A673 (cell line): ENCODE data around the gene LARGE2.

GRCh38 chr11:44760832-44761407 lies 34.2 kb downstream of the TSPAN18 start:
- PRO-cap: no peak

- PRO-cap: no peak
Measured at GRCh38 chr11:44883520-44883899, 67.2 kb downstream of the TP53I11 start.

DNA sequence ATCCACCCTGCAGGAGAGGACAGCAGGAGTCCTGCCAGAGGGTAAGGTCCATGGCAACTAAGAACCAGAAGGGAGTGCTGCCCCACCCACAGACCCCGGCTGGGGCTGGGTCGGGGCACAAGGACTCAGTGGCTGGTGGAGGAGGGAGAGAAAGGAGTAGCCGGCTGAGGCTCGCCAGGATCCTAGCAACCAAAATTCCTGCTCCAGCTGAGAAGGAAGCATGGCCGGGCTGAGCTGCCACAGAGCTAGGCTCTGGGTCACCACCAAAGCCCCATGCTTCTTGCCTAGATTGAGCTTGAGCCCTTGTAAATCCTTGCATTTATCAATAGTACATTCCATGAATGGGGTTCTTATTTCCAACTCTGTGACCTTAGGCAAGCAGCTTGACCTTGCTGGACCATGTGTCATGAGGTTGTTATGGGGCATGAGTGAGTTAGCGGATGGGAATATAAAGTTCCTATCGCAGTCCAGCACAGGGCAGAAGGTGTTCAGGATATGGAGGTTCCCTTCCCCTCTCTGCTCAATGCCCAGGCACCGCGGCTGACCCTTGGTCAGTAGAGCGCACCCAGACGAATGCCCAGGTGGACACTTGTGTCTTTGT lies 26.1 kb upstream of the TP53I11 start:
- PRO-cap: no peak

GRCh38 chr11:45028421-45028922 lies 77.8 kb upstream of the TP53I11 start:
- PRO-cap: no peak

GRCh38 chr11:45049183-45049547 lies 97.3 kb upstream of the PRDM11 start:
- PRO-cap: no peak

GRCh38 chr11:45092114-45092434 lies 54.4 kb upstream of the PRDM11 start:
- PRO-cap: no peak

DNA sequence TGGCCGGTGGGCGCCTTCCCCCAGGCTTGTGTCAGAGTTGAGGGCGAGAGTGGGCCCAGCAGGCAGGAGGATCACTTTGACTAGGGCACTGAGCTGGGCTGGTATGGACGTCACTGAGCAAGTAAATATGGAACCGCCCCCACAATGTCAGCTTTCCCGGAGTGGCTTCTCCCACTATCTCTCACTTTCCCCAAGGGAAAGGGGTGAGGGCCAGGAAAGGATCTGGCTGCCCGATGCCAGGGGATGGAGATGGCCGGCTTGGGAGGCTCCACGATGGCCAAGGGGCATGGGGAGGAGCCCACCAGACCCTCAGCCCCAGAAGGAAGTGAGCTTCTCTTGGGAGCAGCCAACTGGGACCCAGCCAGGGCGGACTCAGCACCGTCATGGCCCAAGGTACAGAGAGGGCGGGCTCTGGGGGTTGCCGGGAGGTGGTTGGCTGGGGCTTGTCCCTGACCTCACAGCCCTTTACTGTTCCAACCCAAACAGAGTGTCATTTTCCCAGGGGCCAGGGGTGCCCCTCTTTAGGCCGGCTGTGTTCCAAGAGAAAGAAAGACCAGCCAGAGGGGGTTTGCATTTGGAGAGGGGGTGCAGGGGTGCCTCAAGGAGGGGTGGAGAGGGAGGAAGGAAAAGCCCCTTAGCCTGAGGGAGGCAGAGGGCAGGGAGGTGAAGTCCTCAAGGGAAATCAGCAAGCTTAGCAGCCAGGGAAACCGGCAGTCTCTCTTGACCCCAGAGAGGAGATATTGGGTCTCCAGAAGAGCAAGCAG lies 8.8 kb downstream of the PRDM11 start:
- PRO-cap: no peak

DNA sequence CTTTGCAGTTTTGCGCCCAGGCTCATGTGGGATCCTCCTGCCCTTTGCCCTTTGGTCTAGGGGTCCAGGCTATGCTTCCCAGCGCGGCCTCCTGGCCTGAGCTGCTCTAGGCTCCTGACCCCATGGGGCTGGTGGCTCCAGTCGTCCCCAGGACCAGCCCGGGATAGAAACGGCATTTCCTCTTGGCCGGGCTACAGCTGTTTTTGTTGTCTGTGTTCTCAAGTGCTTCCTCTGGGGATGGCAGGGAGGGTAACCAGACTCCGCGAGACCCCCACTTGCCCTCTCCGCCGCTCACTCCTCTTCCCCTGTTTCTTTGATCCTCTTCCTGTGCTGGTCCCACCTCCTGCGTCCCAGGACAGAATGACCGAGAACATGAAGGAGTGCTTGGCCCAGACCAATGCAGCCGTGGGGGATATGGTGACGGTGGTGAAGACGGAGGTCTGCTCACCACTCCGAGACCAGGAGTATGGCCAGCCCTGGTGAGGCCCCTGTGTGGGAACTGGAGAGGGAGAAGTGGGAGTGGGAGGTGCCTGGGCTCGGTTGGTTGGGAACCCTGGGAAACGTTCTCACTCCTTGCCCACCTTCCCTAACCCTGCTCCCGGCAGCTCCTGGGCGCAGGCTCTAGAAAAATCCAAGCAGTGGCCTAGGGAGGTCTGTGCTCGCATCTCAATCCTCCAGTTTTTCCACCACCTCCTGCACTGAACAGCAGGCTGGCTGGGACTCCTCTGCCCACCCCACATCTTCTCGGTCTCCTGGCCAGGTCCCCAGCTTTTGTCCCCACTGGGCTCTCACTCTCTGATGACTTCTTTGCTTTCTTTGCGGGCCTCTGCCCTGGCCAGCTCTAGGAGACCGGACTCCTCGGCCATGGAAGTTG lies 35.2 kb downstream of the PRDM11 start:
- PRO-cap: no peak

GRCh38 chr11:45229076-45229952 lies 56.8 kb downstream of the SYT13 start:
- PRO-cap: no peak

GRCh38 chr11:45280243-45280837 lies 5.8 kb downstream of the SYT13 start:
- PRO-cap: no peak

- PRO-cap: no peak
Measured at GRCh38 chr11:45410621-45411144, 124.5 kb upstream of the SYT13 start.

- PRO-cap: unidirectional peak, minus-strand start at chr11:45772062
Measured at GRCh38 chr11:45771793-45772497, 33.0 kb upstream of the SLC35C1 start.

DNA sequence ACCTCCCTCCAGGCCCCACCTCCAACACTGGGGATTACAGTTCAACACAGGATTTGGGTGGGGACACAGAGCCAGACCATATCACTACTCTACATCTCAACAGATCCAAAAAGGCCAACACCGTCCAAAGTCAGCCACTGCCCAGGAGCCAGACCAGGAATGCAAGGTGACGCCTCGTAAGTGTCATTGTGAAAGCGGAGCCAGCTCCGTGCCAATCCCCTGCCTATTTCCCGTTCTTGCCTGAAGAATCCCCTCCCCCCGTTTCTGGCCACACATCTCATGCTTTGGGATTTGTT lies 6.3 kb upstream of the SLC35C1 start:
- PRO-cap: no peak

GRCh38 chr11:45850271-45850842 lies 3.1 kb downstream of the CRY2 start:
- PRO-cap: no peak

GRCh38 chr11:45863944-45864399 lies 16.7 kb downstream of the CRY2 start:
- PRO-cap: no peak

DNA sequence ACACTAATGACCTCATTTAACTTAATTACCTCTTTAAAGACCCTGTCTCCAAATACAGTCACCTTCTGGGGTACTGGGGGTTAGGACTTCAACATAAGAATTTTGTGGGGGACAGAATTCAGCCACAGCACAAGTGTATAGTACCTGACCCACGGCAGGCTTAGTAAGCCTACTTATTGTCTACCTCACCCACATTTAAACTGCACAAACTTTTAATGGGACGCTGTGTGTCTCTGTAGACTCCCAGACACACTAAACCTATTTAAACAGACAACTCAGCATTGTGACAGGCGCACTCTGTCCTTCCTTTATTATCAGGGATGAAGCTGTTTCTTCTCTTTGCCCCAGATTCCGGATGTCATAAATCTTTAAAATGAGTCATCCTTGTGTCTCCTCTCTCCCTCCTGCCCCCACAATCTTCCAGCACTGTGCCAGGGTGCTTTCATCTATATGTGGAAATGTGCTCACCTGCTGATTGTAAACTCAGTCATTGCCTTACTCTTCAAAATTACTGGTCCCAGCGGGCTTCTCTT lies 5.4 kb upstream of the MAPK8IP1 start:
- PRO-cap: unidirectional peak, minus-strand start at position 171 of the sequence; unidirectional peak, minus-strand start at position 202 of the sequence; unidirectional peak, minus-strand start at position 254 of the sequence

- PRO-cap: no peak
Measured at GRCh38 chr11:45880966-45881659, 4.3 kb upstream of the MAPK8IP1 start.

- PRO-cap: no peak
Measured at GRCh38 chr11:45881660-45882241, 3.7 kb upstream of the MAPK8IP1 start.

- PRO-cap: bidirectional peak, plus-strand start at chr11:45922676, minus-strand start at chr11:45922544
Measured at GRCh38 chr11:45921936-45922990, at the start of gene LARGE2. TSS of gene LARGE2 (plus strand) at chr11:45922656.

DNA sequence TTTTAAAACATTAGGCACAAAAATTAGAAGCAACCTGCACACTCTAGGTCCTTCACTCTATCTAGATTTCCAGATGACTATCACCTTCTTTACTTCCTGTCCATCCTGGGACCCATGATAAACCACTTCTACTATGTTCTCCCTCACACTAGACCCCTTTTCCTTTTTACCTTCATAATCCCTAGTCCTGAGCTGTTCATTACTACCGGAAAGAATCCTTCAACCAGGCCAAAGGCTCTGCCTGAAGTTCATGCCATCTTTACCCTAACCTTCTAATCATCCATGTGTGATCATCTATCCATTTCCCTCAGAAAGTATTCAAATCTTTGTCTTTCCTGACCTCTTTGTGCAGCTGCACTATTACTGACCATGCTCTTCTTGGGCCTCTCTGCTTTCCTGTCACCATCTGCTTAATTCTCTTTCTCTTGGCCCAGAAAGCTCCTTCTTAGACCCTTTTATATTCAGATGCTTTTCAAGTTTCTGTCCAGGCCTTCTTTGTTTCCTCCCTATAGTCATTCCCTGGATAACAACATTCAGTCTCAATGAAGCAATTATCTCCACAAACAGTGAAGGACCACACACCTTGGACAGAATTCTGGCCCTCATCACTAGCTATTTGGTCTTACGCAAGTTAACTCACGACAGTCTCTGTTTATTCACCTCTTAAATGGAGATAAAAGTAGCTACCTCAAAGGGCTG lies 89.6 kb downstream of the LARGE2 start:
- PRO-cap: no peak